Colon Carcinoma Metastatic in the Lung (tissue), 2 donors: ENCODE data around the genes SCOC, SMARCA5 and GYPE.

GRCh38 chr4:139965422-139966039 lies 188.5 kb downstream of the MAML3 start:
- PRO-cap, 2 experiments, result no peak in any of the 2 experiments

- PRO-cap, 2 experiments, result peak in 2 of 2 experiments; most common plus-strand start chr4:139976181 (in 1); most common minus-strand start chr4:139976154 (in 2)
Measured at GRCh38 chr4:139975804-139976489, 178.0 kb downstream of the MAML3 start.

- PRO-cap, 2 experiments, result no peak in any of the 2 experiments
Measured at GRCh38 chr4:139988827-139989202, 165.2 kb downstream of the MAML3 start.

DNA sequence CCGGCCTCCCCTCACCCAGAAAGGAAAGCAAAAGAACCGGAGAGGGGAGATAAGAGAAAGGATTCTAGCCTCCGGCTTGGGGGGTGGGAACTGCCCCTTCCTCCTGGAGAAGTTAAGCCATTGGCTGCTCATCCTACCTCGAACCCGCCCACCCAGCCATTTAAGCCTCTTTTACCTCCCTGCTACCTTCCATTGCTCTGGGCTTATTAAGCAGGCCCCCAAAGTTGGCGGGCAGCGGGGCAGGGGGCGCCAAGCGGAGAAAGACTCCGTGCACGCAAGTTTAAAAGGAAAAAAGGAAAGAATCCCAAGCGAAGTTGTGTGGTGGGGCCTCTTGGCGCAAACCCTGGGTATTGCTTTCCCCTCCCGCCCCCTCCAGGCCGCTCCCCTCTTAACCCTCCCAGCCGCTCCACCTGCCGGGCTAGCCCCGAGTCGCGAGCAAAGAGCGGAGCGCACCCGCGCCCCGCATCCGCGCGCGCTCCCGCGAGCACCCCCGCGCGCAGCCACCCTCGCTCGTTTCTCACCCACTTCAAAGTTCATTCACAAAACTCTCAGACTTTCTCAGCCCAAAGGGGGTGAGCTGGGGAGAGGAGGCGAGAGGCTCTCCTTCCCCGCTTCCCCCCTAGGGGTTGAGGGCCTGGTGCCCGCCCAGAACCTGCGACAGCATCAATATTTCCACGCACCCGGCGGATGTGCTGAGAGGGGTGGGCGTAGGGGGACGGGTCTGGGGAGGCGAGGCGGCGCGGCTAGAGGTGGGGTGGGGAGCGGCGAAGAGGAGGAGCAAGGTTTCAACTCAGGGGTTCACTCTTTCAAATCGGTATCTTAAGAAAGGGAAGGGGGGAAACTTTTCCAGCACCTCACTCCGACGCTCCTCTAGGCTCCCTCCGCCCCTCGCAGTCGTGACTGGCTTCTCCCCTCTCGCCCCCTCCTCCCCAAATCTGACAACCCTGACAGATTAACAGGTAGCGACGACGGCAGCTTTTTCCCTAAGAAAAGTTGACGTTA lies 2.0 kb downstream of the MAML3 start:
- PRO-cap, 2 experiments, result peak in 2 of 2 experiments; most common plus-strand start position 427 of the sequence (in 2); most common minus-strand start position 66 of the sequence (in 1)

DNA sequence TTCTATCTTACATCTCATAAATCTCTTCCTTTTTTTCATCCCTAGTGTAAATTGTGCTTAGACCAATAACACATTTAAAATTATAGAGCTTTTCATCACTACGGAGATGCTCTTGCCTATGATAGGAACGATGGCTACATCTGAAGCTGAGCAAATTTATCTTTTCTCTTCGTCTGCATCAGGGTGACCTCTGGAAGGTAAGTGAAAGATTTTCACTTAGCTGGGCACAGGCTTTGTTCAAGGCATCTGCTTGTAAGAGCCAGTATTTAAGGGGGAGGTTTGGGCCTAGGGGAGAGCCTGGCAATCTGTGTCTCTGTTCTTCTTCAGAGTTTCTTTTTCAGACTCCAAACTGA lies 103.2 kb upstream of the MAML3 start:
- PRO-cap, 2 experiments, result no peak in any of the 2 experiments

DNA sequence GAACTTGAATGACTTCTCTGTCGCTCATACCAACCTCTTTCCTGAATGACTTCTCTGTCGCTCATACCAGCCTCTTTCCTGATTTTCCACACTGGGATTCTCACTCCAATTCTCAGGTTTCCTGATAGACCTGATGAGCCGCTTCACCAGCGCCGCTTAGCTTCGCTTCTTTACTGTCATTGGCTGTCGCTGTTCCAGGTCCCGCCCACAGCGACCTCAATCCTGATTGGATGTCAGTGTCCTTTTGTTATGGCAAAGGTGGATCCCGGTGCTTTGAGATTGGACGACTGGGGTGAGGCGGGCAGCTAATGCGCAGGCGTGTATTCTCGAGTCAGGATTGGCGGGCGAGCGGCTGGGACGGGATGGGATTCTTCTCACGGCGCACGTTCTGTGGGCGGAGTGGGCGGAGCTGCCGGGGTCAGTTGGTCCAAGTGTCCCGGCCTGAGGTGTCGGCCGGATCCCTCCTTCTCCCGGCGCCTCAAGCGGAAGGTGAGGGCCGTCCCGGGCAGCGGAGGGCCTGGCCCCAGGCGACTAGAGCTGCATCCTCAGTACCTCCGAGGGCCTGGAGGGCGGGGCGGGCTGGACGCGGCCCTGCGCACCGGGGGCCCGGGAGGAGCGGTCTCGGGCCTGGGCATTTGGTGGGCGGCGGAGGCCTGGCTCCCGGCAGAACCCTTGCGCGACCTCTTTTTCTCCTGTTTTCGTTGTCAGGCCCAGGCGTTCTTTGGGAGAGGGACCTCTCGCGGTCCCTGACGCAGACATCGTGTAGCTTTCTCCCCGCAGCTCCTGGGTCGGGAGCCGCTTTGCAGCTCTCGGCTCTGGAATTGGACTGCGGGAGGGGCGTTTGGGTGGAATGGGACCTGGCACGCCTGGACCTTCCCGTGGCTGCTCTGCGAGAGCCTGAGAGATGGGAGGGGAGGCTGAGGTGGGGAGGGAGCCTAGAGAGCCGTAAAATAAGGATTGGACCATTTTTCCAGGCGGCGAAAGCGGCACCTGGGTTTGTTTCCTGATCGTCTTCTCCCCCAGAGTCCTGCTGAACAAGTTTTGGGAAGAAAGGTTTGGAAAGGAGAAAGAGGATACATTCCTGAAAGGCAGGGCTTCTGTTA lies at the start of gene SCOC:
Gene SCOC, plus strand, starts transcription at position 418 of the 1,103 bp plus-strand sequence.
- PRO-cap, 2 experiments, result peak in 2 of 2 experiments; most common plus-strand start position 421 of the sequence (in 2); most common minus-strand start position 80 of the sequence (in 2)

DNA sequence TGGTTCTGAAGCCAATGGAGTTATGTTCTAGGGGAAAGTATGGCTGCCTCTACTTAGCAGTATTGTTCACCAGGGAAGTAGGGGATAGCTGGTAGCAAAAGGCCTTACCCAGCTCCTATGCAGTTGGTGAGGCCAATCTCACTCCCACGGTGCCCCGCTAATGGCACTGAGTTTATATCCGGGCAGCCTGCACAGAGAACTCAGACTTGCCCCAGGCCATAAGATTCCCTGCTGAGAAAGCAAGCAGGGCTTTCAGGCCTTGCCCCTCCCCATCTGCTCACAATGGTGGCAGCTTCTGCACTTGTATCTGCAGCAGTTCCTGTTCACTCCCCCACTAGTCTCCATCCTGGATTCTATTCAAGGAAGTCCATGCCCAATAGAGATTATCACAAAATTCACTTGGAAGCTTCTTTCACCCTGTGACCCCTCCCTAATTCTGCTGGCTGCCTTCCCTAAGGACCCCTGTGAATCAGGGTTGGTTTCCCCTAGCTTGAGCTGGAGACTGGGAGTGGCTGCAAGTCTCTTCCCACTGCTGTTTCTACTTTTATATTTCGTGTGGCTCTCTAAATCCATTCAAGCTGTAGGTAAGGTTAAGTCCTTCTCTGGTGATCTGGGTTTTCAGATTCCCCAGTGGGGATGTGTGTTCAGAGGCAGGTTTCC lies 34.5 kb upstream of the UCP1 start:
- PRO-cap, 2 experiments, result no peak in any of the 2 experiments

- PRO-cap, 2 experiments, result no peak in any of the 2 experiments
Measured at GRCh38 chr4:140635672-140636120, 66.9 kb upstream of the UCP1 start.

- PRO-cap, 2 experiments, result no peak in any of the 2 experiments
Measured at GRCh38 chr4:140657312-140658096, 88.7 kb upstream of the UCP1 start.

- PRO-cap, 2 experiments, result no peak in any of the 2 experiments
Measured at GRCh38 chr4:140930454-140931129, 174.4 kb upstream of the TBC1D9 start.

- PRO-cap, 2 experiments, result no peak in any of the 2 experiments
Measured at GRCh38 chr4:142416541-142416774, 429.6 kb downstream of the INPP4B start.

GRCh38 chr4:142559853-142560387 lies 286.2 kb downstream of the INPP4B start:
- PRO-cap, 2 experiments, result no peak in any of the 2 experiments

DNA sequence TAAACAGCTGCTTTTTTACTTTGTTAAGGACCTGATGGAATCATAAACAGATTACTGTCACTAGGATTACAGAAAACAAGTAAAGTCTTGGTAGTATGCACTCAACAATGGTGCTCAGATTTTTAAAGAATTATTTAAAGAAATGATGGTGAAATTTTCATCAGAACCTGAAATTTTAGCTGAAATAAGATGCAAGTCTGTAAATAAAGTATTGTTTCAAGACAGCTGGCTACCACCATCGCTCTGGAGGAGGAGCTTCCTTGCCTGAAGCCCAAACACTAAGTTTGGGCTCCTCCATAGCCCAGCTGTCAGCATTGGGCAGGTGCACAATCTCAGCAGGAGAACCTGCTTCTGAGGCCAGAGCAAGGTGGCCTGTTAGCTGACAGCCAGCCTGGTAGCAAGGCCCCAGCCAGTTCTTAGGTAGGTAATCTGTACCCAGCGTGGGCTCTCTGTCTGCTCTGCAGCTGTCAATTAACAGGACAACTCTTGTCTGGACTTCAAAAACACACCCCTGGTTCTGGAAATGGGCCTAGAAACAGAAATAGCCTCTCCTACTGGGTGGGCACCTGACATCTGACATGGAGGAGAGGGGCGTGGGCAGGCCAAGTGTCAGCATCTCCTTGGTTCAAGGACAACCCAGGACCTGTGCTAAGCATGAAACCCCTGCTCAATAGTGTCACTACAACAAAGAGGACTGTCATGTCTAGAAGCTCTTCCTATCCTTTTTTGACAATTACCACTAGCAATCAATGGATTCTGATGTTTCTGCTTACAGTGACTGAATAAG lies 4.7 kb downstream of the GAB1 start:
- PRO-cap, 2 experiments, result no peak in any of the 2 experiments

- PRO-cap, 2 experiments, result no peak in any of the 2 experiments
Measured at GRCh38 chr4:143348125-143349083, 11.7 kb downstream of the GAB1 start.

- PRO-cap, 2 experiments, result no peak in any of the 2 experiments
Measured at GRCh38 chr4:143359358-143359531, 22.6 kb downstream of the GAB1 start.

- PRO-cap, 2 experiments, result peak in 2 of 2 experiments; most common plus-strand start chr4:143381973 (in 2); most common minus-strand start chr4:143381845 (in 1)
Measured at GRCh38 chr4:143381501-143382077, 44.9 kb downstream of the GAB1 start.

DNA sequence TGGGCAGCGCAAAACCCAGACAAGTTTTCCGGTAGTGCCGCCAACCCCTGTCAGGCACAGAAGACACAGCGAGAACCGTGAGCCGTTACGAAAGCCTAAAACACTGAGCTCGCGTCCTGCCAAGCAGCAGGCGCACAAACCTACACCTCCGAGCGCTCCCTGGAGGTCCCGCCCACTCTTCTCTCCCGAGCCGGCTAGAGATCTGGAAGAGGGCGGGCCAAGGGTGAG lies 410 bp upstream of the SMARCA5 start:
- PRO-cap, 2 experiments, result peak in 2 of 2 experiments; most common minus-strand start position 174 of the sequence (in 2)

DNA sequence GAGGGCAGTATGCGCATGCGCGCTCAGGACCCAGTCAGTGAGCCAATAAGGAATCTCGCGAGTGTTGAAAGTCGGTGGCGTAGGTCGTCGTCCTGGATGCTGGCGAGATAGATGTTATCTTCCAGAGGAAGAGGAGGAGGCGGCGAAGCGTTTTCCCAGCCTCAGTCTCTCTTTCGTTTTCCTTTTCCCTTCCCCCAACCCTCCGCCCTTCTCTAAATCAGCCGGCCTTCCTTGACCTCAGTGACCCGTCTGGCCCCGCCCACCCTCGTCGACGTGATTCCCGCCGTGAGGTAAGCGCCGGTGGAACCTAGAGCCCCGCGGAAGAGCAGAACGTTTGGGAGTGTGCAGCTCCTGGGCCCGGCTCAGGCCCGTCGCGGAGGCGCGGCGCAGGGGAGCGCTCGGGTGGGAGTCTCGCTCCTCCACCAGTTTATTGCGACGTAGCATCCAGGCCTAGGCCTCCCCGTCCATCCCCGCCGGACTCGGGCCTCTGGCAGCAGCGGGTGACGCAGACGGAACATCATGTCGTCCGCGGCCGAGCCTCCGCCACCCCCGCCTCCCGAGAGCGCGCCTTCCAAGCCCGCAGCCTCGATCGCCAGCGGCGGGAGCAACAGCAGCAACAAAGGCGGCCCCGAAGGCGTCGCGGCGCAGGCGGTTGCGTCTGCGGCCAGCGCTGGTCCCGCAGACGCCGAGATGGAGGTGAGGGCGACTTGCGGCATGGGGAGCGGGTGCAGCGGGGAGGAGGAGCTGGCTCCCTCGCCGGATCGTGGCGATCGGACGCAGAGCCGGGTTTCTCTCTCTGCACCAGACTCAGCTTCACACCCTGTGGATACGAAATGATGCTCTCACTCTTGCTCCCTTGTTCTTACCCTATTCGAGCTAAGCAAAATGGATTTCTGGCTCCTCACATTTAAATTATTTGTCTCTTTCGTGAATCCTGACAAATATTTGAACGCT lies at the start of gene SMARCA5:
Gene SMARCA5, plus strand, starts transcription at position 297 of the 954 bp plus-strand sequence.
- PRO-cap, 2 experiments, result peak in 2 of 2 experiments; most common plus-strand start position 124 of the sequence (in 2); most common minus-strand start position 489 of the sequence (in 1)

- PRO-cap, 2 experiments, result peak in 2 of 2 experiments; most common plus-strand start chr4:143700161 (in 2)
Measured at GRCh38 chr4:143700020-143700321, 504 bp downstream of the FREM3 start.

DNA sequence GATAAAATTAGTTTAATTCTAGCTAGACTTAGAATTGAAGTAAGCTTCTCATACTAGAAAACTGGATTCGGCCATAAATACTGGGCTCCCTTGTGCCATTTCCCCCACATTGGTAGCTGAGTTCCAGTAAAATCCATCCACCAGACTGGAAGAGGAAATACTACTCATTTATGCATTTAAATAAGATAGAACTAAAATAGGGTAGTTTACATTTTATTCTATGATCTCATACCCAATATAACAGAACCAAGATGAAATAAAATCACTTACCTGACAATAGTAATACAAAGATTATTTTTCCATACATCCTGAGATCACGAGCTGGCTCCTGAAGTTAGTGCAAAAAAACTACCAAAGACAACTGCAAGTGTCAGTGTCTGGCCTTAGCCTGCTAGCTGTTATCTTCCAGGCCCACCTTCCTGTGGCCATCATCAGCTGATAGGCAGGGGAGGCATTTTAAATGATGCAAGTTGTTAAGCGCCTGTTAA lies at the start of gene GYPE:
Gene GYPE, minus strand, starts transcription at position 359 of the 488 bp plus-strand sequence.
- PRO-cap, 2 experiments, result no peak in any of the 2 experiments